GM12891 (cell line): ENCODE measurements around a stretch of chr9.

DNA sequence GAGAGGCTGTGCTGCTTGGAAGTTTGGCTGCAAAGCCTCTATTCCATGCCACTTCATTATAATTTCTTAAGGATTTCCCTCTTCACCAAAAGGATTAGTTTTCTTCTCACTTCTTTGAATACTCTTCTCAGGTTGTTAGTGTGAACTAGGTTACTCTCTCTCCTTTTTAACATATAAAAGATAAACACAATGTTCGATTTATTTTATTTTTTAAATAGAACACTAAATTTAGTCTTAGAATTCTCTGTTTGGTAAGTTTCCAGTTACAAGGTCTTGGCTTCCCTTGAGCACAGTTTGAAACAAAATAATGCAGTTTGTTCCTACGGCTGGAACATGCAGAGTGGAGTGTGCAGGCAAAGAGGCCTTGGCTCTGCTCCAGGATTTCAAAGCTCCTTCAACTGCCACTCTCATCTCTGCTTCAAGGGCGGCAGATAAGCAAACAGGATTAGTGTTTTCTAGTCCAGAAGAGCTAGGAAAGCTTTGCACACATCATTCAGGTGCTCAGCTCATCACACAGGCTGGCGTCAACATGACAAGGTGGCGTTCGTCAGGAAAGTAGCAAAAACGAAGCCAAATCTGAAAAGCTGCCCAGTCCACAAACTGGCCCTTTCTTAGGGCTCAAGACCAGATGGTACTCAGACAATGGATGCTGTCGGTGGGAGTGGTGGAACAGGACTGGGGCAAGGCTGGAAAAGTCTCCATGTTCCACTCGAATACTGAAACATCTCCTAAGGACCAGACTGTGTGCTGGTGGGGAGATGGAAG lies 286.6 kb downstream of the CRB2 start:
- RRBS: no CpG with 5 or more reads among the region's 9 CpGs

GRCh38 chr9:124214036-124214366 lies 43.7 kb upstream of the NEK6 start:
- RRBS: no CpG with 5 or more reads among the region's 4 CpGs

DNA sequence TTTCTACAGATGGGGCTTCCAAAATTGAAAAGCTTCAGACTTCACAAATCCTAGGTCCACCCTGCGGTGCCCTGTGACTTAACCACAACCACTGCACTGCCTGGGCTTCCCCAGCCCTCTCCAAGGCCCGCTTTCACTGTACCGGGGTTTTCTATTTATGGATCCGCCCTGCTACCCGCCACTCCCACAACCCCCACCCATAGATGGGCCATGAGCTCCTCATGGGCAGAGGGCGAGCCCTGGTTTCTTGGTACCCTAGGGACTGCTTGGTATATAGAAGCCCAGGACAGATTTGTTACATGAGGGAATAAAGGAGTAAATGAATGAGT lies 39.9 kb upstream of the NEK6 start:
- RRBS: no CpG with 5 or more reads among the region's 6 CpGs

- RRBS: no CpG with 5 or more reads among the region's 8 CpGs
These were observed 36.8 kb upstream of the NEK6 start for GRCh38 chr9:124220808-124221556.

DNA sequence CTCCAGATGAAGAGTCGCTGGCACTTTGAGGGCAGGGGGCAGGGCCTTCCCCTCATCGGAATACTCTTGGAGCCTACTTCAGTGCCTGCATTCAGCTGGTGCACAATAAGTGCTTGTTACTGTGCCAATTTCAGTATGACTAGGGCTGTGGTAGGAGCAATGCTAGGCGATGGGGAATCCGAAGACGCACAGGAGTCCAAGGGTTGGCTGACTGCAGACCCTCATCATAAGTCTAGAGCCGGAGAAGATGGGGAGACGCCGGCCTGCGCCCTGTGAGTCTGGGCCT lies 356 bp upstream of the NEK6 start:
- RRBS: no CpG with 5 or more reads among the region's 9 CpGs

DNA sequence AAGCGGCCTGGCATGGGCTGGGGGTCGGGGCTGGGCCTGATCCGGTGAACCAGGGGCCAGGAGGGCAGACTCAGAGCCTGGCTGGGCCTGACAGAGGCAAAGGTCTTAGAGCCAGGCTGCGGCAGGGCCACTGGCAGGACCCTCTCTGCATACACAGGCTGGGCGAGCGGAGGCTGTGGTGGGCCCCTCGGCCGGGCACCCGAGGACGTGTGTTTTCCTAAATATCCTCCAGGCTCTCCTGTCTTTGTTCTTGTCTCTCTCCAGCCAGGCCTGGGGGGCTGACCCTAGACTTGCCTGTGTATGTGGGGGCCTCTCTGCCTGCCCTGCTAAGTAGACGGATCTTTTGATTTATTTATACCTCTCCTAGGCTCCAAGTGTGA lies 931 bp downstream of the NEK6 start:
- RRBS: no CpG with 5 or more reads among the region's 11 CpGs

DNA sequence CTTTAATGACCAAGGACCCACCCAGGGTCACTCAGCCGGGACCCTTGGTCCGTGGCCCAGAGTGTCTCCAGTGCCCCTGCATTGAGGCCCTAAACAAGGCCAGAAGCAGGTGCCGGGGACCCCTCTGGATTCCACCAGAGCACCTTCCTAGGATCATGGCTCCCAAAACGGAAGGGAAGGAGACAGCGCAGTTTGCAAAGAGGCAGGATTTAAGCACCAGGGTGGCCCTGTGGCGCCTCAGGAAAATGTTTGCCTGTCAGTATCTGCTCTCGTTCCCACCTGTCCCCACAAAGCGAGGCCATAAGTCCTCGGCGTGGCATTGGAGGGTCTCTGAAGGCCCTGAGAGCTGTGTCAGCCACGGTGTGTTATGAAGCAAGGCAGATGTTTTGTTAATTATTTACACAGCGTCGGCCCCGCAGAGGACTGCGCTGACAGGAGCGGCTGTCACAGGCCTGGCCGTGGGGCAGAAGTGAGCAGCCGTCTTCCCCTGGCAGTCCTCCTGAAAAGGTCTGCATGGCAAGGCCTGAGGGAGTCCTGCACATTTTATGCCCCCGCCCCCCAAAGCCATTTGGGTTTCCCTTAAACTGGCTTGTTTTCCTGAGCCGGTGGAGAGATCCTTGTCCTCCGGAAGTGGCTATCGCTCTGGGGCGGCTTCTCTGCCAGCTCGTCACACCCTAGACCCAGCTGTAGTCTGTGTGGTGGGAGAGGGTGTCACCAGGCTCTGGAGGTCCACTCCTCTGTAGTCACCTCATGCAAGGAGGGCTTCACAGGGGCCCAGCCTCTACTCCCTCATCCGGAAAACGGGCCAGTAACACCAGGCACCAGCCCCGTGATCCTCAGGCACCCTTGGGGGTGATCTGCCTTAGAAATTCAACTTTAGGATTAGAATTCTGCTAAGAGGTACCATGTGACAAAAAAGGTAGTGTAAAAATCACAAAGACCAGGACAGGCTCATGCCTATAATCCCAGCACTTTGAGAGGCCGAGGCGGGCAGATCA lies 6.1 kb downstream of the NEK6 start:
- RRBS: 80% methylated on average over 3 of the region's 29 CpGs

- RRBS: no CpG with 5 or more reads among the region's 16 CpGs
These were observed 13.2 kb downstream of the NEK6 start for GRCh38 chr9:124270721-124271504.

GRCh38 chr9:124309572-124310130 lies 51.9 kb downstream of the NEK6 start:
- RRBS: no CpG with 5 or more reads among the region's 18 CpGs

DNA sequence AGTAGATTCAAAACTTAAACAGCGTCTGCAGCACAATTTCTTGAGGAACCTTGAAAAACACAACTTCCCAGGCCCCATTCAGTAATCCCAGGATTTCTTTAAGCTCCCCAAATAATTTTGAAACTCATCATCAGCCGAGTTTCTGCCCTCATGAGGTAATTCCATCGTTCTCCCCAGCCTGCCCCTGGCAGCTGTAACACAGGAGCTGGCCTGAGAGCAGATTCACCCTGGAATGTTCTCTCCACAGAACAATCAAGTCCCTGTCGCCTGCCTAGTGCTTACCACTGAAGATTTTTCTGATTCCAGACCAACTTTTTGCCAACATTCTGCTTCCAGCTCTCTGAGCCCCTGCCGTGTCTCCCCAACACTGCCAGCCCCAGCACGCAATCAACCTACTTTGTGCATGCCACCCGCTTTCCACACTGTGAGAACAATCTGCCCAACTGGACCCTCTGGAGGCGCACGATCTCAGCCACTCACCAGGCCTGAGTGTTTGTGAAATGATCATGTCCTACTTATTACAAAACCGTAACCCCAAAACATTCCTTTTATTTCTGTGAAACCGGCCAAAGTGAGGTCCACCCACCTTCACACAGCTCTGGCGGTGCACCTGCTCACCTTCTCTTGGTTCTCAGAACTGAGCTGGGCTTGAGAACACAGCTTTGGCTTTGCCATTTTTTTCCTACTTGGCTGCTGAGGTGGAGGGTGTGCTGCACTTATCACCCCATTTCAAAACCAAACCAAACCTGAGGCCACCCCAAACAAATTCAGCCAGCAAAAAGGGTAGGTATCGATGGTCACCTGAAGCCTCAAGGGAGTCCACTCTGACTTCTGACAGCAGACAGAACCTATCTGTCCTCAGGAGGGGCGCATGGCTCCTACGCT lies 62.5 kb downstream of the PSMB7 start:
- RRBS: no CpG with 5 or more reads among the region's 15 CpGs

DNA sequence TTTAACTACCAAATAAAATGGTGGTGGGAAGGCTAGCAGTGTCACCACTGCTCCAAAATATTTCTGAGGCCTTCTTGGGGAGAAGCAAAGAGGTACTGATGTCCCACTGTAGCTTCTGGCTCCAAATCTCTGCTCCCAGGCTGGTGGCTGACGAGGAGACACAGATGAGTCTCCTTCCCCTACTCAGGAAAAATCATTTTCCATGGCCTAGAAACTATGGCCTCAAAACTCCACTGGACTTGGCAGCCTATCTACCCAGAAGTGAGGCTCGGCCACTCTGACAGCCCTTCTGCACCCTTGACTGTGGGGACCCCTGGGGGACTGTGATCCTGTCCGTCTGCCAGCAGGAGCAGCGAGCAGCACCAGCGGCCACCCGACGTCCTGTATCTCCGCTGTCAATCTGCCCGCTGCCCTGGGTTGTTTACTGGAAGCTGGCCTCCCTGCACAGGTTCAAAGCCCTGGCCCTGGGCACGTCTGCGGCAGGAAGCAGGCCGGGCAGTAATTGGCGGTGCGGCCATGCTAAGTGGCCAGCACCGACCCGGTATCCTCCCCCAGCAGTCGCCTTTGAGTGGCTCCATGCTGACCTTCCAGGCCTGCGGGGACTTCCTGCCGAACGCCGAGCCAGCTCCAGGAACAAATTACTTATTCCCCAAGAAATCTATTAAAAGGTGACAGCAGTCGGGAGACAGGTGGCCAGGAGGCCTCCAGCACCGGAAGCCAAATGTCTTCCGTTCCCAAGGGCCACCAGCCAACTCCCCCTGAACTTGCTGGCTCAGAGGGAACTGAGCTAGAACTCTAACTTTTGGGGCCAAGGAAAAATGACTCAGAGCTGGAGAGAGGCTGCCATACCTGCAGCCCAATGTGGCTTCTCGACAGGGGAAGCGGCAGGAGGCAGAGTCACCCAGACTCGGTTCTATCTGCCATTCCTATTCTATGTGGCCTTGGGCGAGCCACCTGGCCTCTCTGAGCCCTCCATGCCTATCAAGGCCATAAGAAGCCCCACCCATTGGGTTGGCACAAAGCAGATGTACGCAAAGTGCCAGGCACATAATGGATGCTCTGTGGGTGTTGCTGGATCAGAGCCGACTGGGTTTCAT lies 13.5 kb upstream of the PSMB7 start:
- RRBS: no CpG with 5 or more reads among the region's 30 CpGs

GRCh38 chr9:124514455-124515190 lies 7.4 kb upstream of the NR5A1 start:
- RRBS: no CpG with 5 or more reads among the region's 9 CpGs

DNA sequence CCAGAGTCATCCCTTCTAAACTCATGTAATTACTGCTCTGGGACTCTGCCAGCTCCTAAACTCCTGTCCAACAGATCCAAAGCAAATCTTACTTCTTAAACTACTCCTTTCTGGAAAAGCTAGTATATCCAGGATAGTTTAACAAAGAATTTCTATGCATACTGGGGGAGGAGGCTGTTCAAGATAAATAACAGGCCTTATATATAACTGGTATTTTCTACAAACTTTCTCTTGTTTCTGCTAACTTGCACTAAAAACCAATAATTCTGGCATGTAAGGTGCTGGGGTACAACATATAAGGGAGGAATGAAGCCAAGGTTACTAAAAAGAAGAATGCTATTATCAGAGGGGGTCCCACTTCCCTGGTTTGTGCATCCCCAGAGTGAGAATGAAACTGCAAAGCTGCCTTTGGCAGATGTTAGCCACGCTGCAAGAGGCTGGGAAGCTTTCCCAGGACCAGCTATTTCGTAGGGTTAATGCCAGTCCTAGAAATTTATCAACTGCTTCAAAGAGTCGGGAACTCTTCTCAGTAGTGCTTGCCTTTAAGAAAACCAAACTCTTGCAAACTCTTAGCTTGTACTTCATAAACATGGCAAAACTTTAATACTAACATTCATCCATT lies 87.3 kb upstream of the NR5A1 start:
- RRBS: no CpG with 5 or more reads among the region's 3 CpGs

- RRBS: no CpG with 5 or more reads among the region's 13 CpGs
These were observed 23.6 kb downstream of the OLFML2A start for GRCh38 chr9:124800463-124801019.

GRCh38 chr9:124852459-124853007 lies 727 bp upstream of the WDR38 start:
- RRBS: 68% methylated on average over 3 of the region's 11 CpGs

DNA sequence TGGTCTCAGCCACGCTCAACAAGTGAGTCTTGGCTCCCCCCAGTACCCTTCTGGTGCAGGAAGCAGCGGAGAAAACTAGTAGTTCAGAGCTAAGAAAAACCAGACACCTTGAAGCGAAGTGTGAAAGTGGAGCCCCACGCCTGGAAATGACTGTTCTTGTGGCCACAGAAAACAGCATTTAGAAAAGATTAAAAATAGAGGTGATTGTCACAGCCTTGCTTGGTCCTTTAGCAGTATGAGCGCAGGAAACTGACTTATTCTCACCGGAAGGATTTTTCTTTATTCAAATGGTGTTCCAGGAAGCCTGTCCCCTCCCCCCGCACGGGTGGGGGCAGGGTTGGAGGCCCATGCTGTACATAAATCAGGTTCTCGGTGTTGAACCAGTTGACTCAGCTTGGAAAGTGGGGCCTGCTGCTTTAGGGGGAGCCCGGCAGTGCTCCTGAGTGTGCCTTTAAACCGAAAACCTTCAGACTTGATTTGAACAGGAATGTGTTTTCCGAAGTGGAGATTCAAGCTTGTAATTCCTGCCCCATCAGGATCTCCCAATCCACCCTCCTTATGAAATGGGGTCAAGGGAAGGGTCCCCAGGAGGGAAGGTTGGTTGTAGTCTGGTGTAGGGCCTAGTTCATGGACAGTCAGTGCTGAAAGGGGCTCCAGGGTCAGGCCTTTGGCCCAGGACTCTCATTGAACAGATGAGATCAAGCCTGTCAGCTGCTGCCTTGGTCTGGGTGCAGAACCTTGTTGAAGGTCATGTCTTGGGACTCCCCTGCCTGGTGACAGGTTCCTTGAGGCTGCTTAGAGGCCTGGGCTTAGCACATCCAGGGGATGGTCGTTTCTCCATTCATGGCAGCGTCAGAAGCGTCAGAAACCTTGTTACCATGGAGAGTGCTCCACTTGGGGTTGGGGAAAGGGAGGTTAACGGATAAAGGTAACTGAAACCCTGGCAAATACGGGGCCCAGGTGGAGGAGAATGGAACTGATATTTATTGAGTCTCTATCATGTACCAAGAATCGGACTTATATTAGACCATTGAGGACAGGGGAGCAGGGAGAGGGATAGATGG lies 8.5 kb downstream of the ARPC5L start:
- RRBS: no CpG with 5 or more reads among the region's 18 CpGs

DNA sequence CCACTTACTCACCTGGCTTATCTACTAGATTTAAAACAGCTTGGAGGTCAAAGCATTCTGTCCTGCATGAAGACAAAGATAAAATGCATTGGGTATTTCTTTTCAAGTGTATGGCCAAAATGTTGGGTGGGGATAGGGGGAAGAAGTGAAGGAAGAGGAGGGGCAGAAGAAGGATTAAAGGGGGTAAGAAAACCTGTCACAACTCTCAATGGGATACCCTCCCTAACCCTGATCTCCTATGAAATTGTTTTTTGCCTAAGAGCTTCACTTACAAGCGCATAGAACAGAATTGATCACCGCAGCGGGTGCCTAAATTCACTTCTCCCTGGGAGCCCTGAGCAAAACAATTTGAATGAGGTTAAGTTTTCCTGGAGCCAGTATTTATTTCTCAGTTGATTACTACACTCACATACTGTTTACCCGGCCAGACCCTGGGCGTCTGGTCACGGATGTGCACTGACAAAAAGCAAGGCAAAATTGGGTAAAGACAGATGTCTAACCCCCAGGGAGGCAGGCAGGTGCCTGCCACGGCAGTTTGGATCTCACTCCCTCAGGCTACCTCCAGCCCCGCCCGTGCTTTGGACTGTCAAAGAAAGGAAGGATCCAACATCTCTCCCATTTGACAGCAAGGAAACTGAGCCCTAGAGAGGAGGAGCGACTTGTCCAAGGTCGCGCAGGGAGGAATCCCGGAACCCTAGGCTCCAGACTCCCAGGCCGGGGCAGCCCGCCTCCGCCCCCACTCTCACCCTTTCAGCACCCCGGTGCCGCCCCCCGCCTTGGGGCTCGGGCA lies 594 bp downstream of the GOLGA1 start:
- RRBS: 2% methylated on average over 7 of the region's 20 CpGs

- RRBS: no CpG with 5 or more reads among the region's 1 CpG
These were observed 9.2 kb upstream of the GOLGA1 start for GRCh38 chr9:124950056-124950410.

GRCh38 chr9:125336160-125337176 lies 74.8 kb downstream of the GAPVD1 start:
- RRBS: no CpG with 5 or more reads among the region's 7 CpGs

DNA sequence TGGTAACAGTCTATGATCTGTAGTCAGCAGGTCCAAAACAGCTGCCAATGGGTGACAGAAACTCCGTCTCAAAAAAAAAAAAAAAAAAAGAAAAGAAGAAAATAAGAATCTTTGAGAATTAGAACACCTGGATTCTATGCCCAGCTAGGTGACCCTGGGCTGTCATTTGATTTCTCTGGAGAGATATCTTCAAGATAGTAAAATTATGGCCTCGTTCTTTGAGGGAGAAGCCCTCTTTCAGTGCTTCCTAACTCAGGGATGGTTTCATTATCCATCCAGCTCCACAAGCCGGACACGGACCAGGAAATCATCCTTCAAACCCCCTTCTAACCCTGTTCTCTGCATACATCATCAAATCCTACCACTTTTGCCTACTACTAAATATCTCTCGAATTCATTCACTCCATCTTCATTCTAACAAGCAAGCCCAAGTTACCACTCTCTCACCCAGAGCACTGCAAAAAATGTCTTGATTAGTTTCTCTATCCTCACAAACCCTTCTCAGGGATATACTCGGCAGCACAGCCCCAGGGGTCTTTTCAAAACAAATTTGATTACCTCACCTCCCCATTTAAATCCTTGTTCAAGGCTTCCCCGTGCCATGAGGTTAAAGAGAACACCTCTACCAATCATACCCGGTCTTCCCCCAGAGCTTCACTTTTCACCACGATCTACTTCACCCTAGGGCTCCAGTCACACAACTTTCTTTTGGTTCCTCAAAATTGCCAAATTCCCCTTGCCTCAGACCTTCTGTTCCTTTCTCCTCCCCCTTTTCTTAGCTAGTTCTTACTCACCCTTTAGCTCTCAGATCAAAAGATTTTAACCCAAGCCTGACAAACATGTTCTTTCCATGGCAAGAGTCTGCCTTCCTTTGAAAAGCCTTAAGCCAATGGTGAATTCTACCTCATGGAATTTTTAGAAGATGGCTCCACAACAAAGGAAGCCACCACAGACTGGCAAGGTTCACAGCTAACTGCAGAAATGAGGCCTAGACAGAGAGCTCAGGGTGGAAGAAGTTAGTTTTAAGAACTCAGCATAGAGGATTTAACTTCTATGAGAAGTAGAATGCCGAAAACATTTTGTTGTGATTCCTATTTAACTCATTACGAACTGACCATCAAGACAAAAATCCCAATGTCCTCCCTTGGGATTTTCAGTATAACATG lies 56.9 kb downstream of the MAPKAP1 start:
- RRBS: no CpG with 5 or more reads among the region's 11 CpGs